Zone of skin (tissue), 1 donor: Measurements from ENCODE around the genes TRIL and FKBP14.

DNA sequence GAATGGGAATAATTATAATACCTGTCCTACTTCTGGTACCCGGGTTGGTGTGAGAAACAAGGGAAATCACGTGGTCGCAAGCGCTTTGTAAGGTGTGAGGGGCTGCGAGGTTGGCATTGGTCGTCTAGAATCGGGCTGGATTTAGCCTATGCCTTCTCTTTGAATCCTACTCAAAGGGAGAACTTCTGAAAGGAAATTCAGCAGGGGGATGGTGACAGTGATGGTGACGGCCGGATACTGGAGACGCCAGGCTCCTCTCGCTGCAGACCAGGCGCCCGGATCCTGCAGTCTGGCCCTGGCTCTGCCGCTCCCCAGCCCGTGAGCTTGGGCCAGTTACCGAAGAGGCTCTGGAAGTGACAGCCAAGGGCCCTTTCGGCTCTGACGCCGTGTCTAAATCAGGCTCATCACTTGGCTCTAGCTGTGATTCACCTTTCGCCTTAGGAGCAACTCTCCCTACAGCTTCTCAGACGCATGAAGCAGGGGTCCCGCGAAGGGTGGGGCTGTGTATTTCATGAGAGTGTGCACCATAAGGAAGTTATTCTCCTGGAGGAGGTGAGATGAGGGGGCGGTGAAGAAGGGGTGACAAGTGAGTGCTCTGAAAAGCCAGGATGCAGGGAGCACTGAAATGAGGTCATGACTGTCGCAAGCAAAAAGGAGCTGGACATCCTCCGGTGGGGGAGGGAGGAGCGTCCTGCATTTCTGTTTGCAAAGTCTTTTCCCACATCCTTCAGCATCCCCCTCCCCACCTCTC, 3.9 kb upstream of the CREB5 start:
- RRBS: 28% methylated on average over 5 of the region's 27 CpGs

DNA sequence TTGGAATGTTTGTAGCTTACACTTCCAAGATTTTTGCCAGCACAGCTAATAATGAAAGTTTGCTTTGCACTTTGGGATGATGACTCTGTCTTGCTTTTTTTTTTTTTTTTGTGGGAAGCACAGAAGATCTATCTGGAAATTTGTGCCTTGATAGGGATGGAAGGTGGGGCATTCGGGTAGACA, 225.6 kb downstream of the TRIL start:
- RRBS: no CpG with 5 or more reads among the region's 1 CpG

DNA sequence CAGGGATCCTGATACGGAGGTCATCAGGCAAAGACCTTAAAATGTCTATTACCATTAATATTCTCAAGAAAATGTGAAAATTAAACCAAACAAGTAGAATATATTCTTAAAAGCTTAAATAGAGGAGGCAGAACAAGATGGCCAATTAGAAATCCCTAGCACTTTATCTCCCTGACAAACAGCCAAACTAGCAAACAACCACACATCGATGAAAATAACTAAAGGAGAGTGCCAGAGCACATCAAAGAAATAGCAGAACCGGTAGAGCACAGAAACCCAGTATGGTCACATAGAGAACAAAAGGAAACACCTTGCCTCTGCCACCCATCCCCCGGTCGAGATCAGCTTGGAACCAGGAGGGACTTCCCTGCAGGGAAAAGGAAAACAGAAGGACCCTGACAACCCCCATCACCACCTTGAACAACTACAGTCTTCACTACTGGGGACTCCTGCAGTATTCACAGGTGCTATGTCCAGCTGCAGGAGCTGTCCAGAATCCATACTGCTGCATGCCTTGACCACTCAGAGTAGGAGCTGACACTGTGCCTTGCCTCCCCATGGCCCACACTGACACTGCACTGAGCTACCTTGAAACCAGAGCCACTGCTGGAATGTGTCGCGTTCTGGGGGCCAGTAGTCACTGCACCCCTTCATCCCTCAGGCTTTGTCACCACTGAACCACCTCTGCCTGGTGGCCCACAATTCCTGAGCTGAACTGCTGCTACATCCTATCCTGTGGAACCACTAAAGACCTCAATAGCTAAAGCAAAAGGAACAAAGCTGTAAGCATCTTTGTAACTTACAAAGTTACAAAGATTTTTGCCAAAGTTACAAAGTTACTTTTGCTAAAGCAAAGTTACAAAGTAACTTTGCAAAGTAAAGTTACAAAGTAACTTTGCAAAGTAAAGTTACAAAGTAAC, 66.9 kb downstream of the TRIL start:
- RRBS: 36% methylated on average over 2 of the region's 7 CpGs

DNA sequence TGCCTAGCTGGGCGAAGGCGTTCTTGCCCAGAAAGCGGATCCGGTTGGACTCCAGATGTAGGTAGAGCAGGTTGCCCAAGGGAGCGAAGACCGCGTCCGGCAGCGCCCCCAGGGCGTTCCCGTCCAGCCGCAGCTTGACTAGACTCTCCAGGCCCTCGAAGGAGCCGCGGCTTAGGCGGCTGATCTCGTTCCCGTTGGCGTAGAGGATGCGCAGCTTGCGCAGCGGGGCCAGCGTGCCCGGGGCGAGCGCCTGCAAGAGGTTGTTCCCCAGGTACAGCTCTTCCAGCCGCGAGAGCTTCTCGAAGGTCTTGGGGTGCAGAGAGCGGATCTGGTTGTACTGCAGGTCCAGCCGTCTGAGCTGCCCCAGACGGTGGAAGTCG, 703 bp downstream of the TRIL start:
- RRBS: 3% methylated on average over 5 of the region's 33 CpGs

- RRBS: 2% methylated on average over 52 of the region's 100 CpGs
These were observed at the start of gene TRIL for GRCh38 chr7:28957817-28958815. Gene TRIL, minus strand, starts transcription at chr7:28958330.

GRCh38 chr7:28984554-28984847, 26.4 kb upstream of the TRIL start:
- RRBS: no CpG with 5 or more reads among the region's 1 CpG

DNA sequence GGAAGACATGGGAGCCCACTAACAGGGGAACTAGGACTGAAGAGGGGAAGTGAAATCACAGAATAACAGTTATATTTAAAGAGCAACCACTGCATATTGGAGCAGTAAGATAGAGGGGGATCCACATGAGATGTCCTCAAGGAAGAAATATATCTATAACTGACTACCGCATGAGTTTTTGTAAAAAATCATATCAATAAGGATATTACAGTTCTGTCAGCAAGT, 10.4 kb downstream of the CPVL start:
- RRBS: no CpG with 5 or more reads among the region's 1 CpG

GRCh38 chr7:29206144-29206598, 11.6 kb downstream of the CHN2 start:
- RRBS: no CpG with 5 or more reads among the region's 7 CpGs

DNA sequence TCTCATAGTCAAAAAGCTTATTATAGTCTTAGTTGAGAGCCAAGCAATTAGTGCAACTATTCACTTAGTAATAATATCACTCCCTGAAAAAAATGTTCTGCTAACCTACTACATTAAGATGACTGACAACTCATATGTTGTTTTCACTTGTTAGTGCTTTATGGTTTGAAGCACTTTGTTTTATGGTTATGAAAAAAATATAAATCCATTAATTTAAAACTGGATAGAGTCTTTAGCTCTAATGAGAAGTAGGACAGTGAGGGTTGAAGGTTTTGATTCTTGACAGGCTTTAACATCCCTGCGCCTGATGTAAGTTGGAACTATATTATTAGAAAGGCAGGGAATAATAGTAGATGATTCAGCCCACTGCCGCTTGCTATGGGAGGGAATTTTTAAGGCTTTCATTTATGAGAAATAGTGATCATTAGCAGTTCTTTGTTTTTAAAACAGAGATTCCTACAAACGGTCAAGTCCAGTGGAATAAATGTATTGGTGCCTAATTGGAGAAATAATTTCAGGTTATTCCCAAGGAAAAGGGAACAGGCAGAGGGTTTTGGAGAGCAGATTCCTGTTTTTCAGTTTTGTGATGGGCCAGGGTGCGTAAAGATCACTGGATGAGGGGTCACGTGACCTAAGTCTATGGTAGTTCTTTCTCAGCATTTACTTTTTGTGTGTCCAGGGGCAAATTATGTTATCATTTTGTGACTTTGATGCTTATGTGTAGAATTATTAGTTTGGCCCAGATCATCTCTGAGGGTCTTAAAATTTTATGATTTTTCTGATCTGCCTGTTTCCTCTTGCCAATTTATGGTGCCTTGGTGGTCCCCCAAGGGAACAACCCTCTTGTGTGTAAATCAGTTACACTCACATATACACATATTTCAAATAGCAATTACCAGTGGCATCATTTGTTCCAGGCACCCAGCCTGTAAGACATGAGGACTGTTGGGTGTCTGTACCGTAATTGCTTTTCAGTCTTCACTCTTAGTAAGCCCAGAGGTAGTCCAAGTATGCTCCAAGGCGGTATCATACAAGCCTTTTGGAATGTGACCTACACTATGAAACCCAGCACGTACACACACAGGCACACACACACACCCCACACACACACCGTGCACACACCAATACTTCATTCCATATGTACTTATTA, 15.1 kb downstream of the CHN2 start:
- RRBS: no CpG with 5 or more reads among the region's 9 CpGs

GRCh38 chr7:29449795-29450471, 113.7 kb upstream of the PRR15 start:
- RRBS: no CpG with 5 or more reads among the region's 4 CpGs

GRCh38 chr7:29455869-29456539, 107.6 kb upstream of the PRR15 start:
- RRBS: no CpG with 5 or more reads among the region's 3 CpGs

DNA sequence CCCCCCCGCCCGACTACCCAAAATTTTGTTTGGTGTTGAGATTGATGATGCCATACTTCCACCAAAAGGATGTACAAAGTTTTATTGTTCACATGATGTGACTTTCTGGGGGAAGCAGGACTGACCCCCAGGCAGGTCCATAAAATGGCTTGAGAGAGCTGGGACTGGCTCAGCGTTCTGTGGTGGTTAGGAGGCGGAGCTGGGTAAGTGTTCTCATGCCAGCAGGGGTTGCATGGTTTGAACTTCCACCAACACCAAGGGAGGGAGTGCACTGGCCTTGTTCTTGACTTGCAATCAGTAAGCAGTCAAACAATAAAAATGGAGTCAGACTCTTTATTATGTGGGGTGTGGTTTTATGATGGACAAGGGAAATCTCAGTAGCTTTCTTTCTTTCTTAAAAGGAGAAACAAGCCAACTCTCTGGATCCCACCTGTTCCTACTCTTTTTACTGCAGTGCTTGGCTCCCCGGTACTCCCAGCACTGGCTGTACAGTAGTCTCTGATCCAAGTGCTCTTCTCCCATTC, 95.4 kb upstream of the PRR15 start:
- RRBS: no CpG with 5 or more reads among the region's 5 CpGs

DNA sequence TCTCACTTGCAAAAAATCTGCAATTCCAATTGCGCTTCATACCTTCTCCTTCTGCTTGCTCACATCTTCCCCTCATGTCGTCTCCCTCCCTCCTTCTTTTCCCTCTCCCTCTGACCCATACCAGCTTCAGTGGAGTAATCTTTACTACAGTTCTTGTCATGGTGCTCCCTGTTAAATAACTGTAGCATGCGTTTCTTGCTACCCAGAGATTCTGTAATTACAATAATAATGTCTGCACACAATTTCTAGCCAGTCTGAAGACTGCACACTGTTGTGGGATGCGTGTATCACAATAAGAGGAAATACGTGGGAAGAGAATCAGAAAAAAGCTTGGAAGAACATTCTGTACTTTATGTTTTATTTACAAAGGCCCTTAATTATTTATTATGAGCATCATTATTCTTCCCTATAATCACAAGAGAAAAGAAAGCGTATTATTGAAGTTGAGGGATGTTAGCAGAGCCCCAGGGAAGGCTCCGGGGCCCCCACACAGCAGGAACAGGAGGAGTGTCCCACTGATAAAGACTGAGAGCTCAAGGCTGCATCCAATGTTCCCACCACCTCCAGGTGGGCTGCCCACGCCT, 36.2 kb upstream of the WIPF3 start:
- RRBS: no CpG with 5 or more reads among the region's 8 CpGs

- RRBS: no CpG with 5 or more reads among the region's 8 CpGs
These were observed 60.4 kb downstream of the WIPF3 start for GRCh38 chr7:29866534-29867337.

- RRBS: no CpG with 5 or more reads among the region's 4 CpGs
These were observed 57.5 kb downstream of the SCRN1 start for GRCh38 chr7:29932157-29932476.

DNA sequence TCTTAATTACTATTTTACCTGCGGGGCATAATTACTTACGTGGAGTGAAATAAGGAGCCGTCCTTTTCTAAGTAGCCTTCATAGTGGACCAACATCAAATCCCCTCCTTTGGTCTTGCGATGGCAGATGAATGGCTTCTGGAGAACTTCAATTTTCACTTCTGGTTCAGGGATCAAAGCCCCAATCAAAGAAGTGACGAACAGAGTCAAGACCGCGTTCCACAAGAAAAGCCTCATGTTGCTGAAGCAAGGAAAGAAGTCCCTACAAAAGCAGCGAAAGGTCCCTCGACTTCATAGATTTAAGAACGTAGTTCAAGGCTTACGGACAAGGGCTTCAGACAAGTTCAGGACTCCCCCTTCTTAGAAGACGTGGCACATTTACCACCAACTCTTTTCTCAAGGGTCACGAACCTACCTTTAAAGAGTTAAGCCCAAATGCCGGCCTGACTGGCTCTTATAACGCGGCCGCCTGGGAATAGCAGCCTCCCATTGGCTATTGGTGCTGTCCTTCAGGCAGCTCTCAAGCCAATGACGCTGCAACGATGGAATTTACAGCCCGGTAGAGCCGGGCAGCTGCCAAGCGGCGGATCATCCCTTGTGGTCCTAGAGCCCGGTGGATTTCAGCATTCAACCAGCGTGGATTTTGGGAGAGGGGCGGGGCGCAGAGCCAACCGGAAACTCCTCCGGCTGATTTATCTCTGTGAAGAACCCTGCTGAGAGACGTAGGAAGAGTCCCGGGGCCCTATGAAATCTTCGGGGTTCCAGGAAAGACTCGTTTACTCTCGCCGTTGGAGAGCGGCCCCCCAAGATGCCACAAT, at the start of gene FKBP14:
FKBP14 (minus strand) TSS at position 430 of the 817 bp plus-strand sequence.
- RRBS: 1% methylated on average over 18 of the region's 36 CpGs

GRCh38 chr7:30027090-30028118, 808 bp upstream of the PLEKHA8 start:
- RRBS: no CpG with 5 or more reads among the region's 19 CpGs

DNA sequence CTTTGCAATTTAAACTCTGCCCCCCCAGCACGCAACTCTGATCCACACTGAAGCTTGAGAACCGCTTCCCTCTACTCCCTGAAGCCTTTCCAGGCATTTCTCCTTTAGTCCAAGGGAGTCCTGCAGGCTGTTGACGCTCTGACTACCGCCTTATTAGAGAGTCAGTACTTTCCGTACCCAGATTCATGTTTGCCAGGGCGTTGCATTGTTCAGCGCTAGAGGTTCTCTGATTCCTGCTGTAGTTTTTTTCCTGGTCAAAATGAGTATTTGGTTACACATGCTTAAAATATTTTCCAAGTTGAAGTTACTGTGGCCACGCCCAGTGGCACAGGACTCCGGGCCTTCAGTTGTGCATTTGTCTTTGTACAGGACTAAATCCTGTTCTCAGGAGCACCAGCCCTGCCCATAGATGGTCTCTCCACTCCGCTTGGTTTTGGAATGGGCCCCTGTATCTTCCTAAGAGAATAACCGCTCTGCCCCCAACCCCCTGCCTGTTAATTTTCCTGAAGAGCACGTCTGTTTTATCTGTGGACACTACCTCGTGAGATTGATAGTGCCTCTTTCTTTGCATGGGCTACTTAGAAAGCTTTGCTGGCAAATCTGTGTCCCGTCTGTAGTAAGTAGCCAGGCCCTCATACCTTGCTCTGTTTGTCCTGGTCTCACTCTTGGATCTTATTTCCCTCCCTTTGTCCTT, 8.0 kb downstream of the MTURN start:
- RRBS: no CpG with 5 or more reads among the region's 14 CpGs

DNA sequence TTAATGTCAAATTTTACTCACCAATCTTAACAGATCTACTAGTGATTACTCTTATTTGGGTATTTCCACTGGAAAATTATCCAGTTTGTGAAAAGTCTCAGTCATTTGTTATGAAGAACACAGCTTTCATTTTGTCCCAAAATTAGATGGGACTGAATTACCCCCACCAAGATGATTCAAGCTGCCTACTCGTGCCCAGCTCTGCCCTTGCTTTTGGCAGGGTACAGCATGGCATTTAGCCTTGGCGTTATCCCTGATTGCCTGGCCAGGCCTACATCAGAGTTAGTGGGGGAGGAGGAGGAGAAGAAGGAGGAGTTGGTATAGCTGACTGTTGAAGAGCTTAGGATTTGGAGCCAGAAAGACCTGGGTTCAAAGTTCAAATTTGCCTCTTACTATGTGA, 47.4 kb downstream of the MTURN start:
- RRBS: no CpG with 5 or more reads among the region's 2 CpGs